ENCODE measurements around a stretch of chr10.

DNA sequence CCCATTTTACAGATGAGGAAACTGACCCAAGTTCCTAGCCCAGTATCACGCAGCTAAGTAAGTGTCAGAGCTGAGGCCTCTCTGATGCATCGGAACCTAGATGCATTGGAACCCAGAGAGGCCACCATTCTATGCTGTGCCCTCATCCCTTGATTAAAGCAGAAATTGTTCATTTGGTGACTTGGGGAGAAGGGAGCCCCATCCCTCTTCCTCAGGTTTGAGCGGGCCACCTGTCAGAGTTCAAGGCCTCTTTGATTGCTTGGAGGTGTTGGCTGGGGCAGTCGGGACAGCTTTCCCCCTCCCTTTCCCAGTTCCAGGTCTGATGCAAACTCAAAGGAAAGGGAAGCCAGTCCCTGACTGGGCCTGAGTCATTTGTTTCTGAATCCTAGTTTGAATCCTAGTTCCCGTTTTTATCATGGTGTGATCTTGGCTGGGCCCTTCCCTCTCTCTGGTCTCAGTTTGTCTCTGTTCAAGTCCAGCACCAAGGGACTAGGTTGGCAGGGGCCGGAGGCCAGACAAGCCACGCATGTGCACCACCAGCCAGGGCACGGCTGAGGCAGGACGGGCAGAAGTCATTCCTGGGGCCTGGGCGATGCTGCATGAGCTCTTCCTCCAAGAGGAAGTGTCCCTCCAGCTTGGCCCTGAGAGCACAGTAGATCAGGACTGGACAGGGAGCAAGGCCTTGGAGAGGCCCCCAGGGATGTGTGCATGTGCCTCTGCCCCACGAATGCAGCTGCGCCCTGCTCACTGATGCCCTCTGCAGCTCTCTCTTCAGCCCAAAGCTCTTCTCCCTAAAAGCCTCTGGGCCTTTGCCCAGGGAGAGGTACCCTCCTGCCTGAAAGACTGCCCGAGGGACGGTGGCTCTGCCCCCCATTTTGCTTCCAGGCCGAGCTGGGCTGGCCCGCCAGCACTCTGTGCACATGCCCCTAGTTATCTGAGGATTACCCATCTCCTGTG, 86.5 kb downstream of the ZMIZ1 start:
- RRBS: no CpG with 5 or more reads among the region's 16 CpGs

GRCh38 chr10:79178850-79179152, 110.0 kb downstream of the ZMIZ1 start:
- RRBS: no CpG with 5 or more reads among the region's 5 CpGs

- RRBS: no CpG with 5 or more reads among the region's 4 CpGs
Measured at GRCh38 chr10:79192041-79192640, 123.4 kb downstream of the ZMIZ1 start.

- RRBS: 4% methylated on average over 92 of the region's 133 CpGs
Measured at GRCh38 chr10:79243144-79244211, 103.8 kb upstream of the PPIF start.

DNA sequence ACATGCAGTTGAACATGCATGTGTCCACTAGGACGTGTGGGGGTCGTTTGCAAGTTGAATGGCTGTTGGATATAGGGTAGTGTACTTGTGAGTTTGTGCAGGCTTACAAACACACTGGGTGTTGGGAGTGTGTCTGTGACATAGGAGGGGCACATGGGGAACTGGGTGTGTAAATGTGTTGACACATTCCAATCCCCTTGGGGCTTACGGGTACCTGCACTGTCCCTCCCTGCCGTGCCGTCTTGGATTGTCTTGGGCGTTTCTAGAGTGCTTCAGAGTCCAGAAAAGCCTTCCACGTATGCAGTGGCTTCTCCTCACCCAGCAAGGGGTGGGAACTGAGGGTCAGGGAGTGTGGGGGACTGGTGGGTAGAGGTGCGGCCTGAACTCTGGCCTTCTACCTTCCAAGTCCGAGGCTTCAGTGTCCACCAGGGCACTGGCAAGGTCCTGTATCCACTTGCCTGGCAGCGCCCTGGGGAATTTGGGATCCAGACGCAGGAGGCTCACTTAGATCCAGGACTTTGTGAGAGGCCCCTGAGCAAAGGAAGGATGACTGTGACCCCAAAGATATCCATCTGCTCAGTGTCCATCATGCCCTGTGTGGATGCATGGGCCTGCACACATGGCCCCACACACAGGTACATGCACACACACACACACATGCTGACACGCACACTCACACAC, 93.9 kb upstream of the PPIF start:
- RRBS: no CpG with 5 or more reads among the region's 12 CpGs

GRCh38 chr10:79264649-79265392, 82.4 kb upstream of the PPIF start:
- RRBS: 71% methylated on average over 1 of the region's 12 CpGs

DNA sequence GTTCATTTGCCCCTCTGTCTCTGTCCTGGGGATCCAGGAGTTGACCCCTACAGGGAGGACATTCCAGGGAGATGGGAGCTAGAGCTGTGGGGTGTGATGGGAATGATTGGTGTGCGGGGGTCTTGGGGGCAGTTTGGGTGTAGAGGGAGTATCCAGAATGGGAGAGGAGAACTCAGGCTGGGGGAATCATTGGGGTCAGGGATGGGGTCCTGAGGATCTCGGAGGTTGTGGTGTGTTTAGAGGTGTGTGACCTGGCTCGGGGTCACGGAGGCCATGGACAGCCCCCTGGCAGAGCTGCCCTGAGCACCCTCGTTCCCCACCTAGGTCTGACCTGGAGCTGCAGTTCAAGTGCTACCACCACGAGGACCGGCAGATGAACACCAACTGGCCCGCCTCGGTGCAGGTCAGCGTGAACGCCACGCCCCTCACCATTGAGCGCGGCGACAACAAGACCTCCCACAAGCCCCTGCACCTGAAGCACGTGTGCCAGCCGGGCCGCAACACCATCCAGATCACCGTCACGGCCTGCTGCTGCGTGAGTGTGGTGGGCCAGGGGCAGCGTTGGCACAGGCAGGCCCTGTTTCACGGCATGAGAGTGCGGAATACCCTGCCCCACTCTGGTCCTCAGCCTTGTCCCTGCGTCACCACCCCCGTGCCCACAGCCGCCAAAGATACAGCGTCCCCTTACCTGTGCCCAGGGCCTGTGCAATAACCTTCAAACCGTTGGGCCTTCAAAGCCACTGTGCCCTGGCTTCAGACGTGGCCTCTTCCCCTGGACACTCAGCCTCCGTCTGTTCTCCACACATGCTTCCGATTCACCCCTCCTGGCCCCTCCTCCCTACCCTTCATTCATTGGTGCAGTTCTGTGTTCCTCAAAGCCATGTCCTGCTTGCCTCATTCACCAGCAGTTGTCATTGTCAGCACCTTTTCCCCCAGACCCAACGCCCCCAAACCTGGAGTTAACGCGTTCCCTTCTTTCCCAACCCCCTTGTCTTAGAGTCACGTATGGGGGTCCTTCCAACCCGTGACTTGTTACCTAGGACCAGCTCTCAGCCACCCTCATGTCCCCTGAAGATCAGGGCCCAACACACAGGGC, 46.5 kb upstream of the PPIF start:
- RRBS: no CpG with 5 or more reads among the region's 37 CpGs

DNA sequence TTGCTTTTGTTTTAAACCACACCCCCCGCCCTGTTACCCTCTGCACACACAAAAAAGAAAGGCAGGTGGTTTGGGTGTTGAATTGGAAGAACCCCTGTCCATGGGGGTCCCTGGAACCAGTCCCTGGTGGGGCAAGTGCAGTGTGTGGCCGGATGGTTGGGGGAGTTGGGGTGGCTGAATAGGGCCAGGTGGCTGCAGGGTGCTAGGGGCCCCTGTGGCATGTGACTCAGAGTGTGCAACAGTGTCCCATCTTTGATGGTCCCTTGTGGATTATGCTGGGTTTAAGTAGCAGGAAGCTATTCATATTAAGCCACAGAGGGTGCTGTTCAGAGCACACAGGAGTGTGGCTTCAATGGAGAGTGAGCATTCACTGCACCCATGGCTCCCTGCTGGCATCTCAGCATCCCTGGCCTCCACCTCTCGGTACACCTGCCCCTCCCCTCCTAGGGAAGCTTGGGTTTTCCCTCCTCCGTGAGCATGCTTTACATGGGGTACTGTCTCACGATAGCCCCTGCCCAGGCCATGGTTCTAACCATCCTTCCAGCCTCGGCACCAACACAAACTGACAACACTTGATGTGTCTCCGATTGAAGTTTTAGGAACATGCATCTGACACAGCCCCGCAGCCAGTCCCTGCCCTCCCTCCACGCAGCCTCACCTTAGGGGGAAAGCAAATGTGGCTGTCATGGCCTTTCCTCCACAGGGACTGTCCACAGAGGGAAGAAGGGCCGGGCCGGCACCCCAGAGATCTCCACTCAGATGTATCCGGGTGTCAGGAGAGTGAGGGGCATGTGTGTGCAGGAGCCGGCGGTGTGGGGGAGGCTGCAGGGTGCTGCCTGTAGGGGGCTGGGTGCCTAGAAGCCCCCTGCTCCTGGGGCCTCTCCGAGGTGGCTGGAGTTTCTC, 30.4 kb upstream of the PPIF start:
- RRBS: 0% methylated on average over 2 of the region's 15 CpGs

DNA sequence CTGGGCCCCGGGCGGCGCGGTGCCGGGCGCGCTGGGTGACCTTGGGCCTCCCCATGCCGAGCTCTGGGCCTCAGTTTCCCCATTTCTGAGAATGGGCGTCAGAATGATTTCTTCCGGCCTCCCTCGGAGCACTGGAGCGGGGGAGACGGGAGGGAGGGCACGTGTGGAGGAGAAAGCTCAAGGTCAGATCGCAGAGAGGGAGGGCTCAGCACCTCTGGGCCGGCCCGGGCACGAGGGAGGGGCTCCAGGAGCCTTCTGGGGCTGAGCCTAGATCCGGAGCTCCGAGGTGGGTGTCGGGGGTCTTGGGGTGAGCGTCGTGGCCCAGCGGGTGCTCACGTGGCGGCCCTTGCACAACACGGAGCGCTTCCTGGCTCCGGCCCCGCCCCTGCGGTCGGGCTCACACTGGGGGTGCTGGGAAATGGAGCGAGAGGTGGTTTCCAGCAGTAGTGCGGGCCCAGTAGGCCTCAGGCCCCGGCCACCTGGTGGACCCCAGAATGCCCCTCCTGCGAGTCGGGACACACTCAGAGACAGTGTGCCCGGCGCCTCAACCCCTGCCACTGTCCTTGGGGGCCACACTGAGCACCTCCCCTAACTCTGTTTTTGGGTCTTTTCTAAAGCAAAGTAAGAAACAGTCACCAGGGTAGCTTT, 653 bp downstream of the PPIF start:
- RRBS: 3% methylated on average over 16 of the region's 39 CpGs

DNA sequence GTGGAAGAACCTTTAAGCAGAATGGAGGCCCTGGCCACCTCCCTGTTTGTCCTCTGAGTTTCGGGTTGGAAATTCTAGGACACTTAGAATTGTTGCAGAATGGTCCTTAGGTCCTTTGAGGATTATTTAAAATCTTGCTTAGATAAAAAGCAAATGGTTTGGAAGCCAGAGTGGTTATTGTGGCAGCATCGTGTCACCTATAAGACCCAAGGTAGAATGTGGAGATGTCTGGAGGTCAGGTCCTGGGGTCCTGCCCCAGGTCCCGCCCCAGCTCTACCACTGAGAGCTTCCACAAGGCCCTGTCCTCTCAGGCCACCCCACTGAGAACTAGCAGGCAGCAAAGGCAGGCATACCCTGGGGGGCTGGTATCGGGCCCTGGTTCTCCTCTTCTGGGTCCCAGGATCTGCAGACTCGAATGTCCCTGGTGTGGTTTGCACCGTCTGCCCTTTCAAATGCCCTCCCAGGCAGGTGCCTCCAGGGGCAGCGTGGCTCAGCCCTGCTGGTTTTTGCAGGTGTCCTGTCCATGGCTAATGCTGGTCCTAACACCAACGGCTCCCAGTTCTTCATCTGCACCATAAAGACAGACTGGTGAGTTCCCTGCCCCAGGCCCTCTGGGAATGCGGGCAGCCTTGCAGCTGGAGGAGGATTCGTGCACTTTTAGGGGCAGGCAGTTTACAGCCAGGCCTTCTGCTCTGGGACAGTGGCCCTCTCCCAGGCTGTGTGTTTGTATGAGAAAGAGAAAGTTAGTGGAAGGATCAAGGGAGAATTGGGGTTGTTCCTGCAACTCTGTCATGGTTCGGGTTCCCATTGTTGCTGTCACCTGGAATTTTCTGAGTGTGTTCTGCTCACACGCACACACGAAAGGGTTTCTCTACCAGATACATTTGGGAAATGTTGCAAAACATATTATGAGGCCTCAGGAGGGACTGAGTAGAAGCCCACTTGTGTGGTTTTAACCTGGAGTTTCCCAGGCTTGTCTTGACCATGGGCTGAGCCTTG, 4.8 kb downstream of the PPIF start:
- RRBS: no CpG with 5 or more reads among the region's 13 CpGs

DNA sequence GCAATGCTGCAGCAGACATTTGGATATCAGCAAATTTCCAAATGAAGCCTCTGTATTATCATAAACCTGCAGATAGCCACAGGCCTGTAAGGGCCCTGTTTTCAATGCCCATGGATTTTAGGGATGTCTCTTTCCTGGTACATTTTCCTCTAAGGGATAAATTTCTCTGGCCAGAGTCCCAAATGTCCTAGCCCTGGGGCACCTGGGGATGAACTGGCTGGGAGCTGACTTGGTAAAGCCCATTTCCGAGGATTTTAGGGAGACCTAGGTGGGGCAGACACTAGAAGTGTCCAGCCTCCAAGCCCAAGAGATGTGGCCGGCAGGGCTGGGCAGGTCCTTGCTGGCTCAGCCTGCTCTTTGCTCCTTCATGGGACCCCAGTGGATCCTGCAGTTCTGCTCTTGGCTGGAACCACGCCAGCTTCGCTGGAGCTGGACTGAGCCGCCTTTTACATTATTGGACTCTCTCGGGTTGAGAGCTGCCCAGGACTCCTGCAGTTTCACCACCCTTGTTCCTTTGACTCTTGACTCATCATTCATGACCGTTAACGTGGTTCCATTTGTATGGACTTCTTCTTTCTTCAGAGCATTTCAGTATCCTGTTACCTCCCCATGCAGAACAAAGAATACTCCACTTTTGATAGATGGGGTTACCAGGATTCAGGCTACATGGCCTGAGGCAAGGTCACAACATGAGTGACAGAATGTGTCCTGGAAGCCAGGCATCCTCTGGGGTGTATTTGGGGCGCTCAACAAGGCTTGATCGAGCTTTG, 5.7 kb downstream of the PPIF start:
- RRBS: no CpG with 5 or more reads among the region's 10 CpGs

DNA sequence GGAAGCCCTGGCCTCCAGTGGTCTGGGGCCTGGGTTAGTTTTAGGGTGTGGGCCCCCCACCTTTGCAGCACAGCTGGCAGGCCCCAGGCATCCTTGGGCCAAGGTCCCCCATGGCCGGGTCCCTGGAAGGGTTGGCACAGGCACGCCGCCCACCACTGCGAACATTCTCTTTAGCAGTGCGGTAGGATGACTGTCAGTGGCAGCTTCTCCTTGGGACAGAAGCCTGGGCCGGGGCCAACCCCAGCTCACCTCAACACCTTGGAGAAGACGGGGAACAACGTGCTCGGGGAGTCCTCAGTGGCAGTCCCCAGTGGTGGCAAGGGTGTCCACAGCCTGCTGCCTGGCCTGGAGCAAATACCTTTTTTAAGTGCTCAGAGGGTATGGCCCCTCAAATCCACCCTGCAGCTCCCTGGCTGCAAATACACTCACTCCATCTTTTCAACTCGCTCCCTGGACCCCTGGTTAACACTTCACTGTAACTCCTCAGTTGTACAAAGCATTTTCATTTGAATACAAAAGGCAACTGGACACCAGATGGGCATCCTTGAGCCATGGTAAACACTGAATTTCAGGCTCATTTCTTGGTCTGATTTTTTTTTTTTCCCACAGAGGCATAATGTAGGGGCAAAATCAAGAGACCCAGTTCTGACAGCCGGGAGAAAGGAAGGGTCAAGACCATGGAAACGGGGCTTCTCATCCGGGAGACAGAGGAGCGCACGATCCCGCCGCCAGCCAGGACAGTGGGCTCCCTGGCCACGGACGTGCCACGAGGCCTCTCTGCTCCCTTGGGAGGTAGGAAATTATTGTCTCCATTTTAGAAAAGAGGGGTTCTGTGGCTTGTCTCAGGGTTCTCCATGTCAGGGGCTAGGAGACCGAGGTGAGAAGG, 37.2 kb downstream of the PPIF start:
- RRBS: no CpG with 5 or more reads among the region's 21 CpGs

DNA sequence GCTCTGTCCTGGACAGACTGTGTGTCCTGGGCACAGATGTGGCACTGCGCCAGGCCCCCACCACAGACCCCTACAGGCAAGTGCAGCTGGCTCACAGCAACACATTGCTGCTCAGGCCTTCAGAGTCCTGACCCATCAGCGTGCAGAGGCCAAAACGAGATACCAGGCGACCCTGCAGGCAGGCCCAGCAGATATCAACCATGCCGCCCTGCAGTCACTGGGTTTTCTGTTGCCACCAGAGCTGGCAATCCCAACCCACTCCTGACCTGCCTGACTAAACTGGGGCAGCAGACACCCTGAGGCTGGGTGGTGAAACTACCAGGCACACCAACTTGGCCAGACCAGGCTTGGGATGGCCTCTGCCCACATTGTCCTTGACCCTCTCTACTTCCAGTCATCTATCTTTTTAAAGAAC, 20.3 kb downstream of the ZCCHC24 start:
- RRBS: no CpG with 5 or more reads among the region's 5 CpGs

DNA sequence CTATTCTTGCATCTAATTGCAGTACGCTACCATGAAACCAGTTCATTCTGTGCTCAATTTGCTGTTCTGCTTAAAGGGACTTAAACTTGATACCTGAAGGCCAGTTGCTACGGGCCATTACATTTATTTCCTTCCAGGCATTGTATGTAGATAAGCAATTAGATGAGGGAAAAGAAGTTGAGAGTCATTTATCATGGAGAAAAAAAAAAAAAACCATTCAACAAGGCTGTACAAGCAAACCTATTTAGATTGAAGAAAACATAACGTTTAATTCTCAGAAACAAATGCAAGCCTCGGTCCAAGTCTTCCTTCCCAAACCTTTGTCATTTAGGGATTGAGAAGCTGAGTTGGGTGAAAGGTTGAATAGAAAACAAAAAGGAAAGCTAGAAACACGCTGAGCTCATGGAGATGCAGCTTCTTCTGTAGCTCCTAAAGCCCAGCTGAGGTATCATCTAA, 61.0 kb upstream of the NUTM2E start:
- RRBS: no CpG with 5 or more reads among the region's 5 CpGs

GRCh38 chr10:79910294-79910712, 38.6 kb downstream of the SFTPD start:
- RRBS: no CpG with 5 or more reads among the region's 3 CpGs

DNA sequence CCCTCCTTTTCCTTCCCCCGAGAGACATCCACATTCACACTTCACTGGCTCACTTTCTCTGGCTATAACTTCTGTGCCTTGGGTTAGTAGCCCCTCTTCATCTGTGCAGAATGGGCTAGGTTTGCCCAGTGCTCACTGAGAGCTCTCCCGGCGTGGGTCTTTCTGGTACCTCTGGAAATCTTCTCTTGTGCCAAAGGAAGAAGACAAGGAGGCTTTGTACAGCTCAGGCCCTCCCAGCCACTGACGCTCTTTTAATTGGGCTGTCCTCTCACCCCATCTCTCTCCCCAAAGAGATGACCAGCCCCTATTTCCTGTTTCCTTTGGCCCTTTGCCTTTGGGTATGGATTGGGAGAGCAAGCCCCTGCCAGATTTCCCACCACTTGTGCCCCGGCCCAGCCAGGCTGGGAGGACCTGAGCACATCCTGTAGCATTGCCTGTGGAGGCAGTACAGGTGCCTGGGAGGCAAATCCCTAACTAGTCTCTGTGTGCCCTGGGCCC, 5.7 kb upstream of the PLAC9 start:
- RRBS: no CpG with 5 or more reads among the region's 5 CpGs

- RRBS: no CpG with 5 or more reads among the region's 4 CpGs
Measured at GRCh38 chr10:80147789-80148315, 15.3 kb downstream of the PLAC9 start.

DNA sequence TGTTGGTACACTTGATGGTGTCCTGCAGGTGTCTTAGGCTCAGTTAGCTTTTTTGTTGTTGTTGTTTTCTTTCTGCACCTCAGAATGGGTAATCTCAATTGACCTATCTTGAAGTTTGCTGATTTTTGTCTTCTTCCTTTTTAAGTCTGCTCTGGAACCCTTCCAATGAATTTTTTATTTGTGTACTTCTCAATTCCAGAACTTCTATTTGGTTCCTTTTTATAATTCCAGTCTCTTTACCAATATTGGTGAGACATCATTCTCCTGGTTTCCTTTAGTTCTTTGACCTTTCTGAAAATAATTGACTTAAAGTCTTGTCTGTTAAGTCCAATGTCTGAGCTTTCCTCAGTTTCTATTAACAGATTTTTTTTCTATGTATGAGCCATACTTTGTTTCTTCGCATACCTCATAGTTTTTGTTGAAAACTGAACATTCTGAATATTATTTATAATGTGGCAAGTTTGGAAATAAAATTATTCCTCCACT, 16.9 kb downstream of the PLAC9 start:
- RRBS: no CpG with 5 or more reads among the region's 1 CpG

- RRBS: 10% methylated on average over 2 of the region's 17 CpGs
Measured at GRCh38 chr10:80155297-80156449, 23.1 kb downstream of the PLAC9 start.

GRCh38 chr10:80160492-80161193, 28.1 kb downstream of the PLAC9 start:
- RRBS: no CpG with 5 or more reads among the region's 12 CpGs